ENCODE measurements around the gene KCNRG.

GRCh38 chr13:48491981-48492456, 40.9 kb downstream of the RCBTB2 start:
- PRO-cap = unidirectional peak, minus-strand start at chr13:48492271

GRCh38 chr13:48518194-48518393, 14.8 kb downstream of the RCBTB2 start:
- PRO-cap = no peak

DNA sequence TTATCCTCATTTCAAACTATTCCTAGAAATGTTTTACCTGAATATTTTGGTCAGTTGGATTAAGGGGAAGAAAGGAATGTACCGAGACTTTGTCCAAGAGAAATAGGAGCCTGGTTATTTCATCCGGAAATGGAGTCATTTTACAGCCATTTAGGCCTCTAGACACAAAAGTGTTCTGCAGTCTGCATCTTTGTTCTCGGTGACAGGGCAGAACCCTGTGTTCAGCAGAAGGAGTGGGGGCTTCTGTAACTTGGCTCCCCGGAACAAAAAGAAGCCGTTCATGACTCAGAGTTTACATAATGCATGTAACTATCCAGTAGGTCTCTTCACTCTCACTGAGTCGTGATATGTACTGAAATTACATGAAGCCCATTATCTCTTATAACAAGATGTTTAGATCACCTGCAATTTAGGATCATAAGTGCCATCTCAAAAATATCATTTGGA, 21.6 kb upstream of the FNDC3A start:
- PRO-cap = no peak

DNA sequence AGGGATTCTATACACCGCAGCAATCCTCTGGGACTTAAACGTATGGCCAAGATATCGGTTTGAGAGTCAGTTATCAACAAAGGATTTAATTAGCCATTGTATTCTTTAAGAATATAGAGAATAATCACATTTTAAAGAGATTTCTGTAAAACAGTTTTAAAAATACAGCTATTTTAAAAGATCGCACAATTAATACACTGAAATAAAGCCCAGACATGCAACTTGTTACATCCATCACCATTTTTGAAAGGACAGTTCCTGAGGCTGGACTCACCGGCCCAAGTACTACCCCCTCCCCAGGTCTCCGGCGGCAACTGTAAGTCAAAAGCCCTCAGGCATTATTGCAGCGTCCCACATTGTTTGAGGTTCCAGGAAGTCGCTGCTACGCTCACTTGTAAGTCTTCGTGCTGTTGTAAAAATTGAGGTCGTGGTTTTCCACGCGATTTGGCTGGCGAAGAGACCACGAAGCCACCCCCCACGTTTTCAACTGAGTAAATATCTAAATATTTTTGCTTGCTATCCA, 750 bp upstream of the FNDC3A start:
- PRO-cap = unidirectional peak, plus-strand start at position 359 of the sequence

GRCh38 chr13:49107340-49108110, 112.6 kb upstream of the MLNR start:
- PRO-cap = no peak

DNA sequence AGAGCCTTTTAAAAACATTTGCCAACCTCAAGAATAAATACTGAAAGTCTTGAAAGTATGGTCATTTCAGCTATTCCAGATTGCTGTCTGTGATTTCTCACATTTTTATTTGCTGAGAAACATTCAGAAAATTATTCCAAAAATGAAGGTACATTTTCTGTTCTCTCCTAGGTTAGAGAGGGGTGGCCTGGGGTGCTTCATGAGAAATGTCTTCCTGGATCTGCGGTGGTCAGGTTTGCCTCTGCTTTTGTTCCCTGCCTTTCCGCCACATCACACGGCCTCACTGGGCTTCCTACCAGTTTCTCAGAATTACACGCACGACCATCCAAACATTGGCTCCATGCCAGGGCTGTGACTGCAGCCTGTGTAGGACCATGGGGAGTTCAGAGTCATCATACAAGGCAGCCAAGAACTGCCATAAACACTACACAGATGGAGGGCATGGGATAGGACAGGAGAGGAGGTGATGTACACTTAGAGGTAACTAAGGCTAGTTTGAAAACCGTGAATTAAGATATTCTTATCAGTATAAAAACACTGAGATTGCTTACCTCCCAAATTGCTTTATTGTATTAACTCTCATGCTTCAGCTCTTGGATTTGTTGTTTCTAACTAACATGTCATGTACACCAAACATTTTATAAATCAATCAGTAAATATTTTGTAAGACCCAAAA, 45.0 kb downstream of the CDADC1 start:
- PRO-cap = no peak

DNA sequence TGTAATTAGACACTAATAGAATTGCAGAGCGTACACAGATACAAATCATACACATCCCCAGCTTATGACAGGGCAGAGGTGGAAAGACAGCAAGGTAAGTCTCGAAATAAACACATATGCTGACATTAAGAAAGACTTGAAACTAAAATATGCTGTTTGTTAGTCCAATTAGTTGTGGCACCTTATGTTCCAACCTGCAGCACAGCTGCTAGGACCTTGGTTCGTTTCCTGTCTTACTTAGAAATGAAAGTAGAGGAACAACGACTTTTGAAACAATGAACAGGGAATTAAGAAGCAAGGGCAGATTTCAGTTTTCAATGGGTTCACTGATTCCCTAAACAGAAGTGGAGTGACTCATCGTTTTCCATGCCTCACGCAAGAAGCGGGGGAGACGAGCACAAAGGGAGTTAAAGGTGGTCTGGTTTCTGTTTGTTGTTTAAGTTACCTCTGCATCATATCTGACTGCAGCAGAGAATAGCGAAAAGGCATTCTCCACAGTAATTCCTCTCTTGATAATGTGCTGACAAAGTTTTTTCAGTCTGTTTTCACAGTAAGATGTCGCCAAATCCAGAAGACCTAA, 44.8 kb downstream of the PHF11 start:
- PRO-cap = no peak

DNA sequence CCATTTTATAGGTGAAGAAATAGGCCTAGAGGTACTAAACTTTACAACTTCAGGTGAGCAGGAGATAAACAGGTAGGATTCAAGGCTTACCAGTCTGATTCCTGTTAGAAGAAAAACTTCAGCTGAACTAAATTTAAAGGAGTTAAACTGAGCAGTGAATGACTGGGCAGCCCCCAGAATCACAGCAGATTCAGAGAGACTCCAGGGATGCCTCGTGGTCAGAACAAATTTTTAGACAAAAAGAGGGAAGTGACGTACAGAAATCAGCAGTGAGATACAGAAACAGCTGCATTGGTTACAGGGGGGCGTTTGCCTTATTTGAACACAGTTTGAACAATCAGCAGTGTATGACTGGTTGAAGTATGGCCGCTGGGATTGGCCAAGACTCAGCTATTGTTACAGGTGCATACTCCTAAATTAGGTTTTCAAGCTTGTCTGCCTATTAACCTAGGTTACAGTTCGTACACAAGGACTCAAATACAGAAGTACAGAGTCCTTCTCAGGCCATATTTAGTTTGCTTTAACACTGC, 2.1 kb upstream of the SPRYD7 start:
- PRO-cap = no peak

GRCh38 chr13:49998027-49998243, 1.1 kb downstream of the TRIM13 start:
- PRO-cap = no peak

GRCh38 chr13:50015126-50015605, at the start of gene KCNRG:
TSS of gene KCNRG (plus strand) at chr13:50015444.
- PRO-cap = no peak

DNA sequence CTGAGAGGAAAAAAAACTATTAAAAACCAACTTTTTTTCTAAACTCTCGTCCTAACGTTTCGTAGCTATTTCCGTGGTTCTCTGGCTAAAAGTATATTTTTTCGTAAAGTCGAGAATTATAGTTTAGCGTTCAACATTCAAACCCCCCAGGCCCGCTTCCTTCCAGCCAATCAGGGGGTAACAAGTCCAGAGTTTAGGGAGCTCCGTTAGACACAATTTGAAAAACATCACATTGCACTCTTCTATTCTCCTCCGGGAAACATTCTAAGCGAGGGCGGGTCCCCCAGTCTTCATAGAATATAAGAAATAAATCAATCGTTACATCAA, 64.8 kb downstream of the KCNRG start:
- PRO-cap = no peak

DNA sequence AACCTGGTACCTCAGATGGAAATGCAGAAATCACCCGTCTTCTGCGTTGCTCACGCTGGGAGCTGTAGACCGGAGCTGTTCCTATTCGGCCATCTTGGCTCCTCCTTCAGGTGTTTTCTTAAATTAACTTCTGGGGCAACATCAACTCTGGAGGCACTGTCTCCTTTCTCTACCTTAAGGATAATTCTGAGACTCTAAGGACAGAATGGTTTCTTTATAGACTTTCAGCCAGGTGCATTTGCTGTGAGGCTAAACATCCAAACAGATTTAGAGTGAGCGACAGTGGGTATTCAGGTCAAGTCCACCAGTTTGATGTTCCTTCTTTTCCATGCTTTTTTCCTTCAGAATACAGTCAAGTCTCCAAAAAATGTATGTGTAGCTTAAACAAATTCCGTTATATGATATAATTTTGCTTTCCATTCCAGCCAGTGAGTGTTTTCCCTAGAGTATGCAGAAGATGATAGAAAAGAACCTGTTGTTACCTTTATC, 171.0 kb downstream of the KCNRG start:
- PRO-cap = no peak

DNA sequence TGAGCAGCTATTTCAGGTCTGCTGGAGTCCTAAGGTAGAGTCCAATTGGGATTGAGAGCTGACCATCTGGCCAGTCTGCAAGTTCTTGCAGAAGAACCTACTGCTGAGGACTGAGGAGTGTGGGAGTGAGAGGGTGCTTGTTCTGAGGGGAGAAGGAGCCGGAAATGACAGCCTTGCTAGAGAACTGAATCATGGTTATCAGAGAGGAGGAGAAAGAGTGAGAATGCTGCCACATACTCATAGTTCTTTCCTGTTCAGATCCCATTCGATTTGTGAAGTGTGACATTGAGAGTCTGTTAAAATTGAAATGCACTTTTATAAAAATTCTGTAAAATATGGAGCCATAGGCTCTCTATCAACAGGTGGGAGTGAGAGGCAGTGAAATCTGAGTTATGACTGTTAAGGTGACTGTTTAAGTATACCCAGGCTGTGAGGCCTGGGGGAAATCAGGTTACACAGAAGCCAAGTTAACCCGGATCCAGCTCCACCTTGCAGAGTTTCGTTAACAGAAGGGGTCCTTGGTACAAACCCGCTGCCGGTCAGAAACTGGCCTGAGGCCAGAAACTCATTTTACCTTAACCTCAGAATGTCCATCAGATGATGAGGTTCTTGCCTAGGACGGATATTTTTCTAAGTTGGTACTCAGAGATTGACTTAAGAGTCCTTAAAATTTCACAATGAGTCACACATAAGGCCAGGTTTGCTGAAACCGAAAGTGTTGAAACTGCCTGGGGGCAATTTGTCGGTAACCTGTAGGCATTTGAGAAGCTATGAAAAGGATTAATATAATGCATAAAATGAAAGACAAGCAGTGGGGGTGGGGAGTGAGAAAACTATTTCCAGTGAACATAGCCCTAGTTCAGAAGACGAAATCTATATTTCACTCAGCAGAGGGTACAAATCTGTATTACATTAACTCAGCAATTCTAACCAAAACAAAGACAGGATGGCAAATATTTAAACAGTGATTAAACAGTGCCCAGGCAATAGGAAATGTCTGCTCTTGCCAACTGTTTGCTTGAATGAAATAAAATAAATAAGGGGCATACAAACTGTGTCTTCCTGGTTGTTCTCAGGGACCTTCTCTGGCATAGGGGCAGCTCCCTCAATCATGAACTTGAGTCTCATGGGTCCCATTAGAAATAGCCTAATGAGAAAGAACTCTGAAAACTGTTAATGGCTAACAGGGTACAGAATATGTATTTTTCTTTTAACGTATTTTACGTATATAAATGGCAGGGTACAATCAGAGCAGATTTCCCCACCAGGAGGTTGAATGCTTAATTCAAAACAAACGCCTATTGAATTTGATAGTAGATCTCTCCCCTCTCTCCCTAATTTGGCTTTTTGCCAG, 350.6 kb downstream of the KCNRG start:
- PRO-cap = no peak

GRCh38 chr13:50512632-50512936, 330.9 kb downstream of the DLEU7 start:
- PRO-cap = unidirectional peak, minus-strand start at chr13:50512688

DNA sequence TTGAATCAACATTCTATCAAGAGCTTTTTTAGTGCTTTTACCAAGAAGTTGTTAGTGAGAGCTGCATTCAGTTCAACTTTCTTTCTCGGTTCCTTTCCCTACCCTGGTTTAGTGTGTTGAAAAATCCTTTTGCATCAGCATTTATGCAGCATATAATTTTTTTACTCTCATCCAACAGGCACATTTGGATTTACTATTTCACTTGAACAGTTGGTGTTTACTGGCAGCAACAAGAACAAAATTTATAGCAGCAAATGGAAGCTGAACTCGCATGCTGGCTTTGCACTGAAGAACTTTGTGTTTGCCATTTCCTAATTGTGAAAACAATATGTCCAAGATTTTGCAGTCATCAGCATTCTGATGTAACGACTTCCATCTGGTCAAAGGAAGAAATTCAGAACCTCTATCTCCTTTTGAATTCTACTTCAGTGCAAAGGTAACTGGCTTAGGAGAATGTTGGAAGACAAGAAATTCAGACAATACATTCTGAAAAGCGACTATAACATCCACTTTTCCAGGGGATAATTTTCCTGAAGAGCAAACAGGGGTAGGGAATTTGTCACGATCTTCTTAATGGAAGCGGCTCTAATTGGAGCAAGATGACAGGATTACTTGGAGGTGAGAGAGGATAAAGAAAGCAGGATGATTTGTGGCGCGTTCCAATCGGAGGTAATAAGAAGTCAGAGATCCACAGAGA, 131.0 kb downstream of the DLEU7 start:
- PRO-cap = no peak

GRCh38 chr13:50911094-50911352, 1.4 kb downstream of the RNASEH2B start:
- PRO-cap = no peak

GRCh38 chr13:50991767-50992540, 82.4 kb downstream of the RNASEH2B start:
- PRO-cap = no peak

DNA sequence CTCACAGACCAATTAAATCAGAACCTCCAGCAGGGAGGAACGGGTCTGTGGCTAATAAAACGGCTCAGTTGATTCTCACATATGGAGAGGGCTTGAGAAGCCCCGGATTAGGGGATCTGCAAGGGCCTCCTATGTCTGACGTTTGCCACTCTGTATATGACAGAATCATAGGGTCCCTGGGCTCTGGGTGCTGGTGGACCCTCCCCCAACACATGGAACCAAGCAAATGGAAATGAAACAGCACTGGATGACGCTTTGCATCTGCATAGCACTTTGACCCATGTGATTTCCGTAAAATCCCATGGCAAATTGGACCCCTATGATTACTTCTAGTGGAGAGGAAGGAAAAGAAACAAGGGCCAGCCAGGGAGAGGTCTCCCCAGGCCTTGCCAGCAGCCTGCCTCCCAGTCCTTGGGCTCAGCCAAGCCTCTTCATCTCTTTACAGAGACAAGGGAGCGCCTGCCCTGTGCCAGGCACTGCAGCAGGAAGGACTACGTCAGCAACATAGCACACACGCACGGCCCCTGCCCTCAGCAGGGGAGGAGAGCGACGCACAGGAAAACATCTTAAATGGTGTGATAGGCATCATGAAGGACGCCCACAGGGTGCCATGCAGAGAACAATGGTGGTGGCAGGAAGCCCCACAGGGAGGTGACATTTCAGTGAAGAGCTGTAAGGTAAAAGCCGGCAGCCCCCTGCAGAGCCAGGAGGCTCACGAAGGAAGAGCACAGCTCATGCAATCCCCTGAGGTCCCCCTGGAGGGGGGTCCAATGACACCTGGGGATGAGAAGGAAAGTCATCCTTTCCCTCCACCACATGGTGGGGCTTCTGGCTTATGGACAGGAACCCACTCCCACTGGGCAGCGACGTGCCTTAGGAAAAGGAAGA, 37.0 kb upstream of the C13orf42 start:
- PRO-cap = no peak

DNA sequence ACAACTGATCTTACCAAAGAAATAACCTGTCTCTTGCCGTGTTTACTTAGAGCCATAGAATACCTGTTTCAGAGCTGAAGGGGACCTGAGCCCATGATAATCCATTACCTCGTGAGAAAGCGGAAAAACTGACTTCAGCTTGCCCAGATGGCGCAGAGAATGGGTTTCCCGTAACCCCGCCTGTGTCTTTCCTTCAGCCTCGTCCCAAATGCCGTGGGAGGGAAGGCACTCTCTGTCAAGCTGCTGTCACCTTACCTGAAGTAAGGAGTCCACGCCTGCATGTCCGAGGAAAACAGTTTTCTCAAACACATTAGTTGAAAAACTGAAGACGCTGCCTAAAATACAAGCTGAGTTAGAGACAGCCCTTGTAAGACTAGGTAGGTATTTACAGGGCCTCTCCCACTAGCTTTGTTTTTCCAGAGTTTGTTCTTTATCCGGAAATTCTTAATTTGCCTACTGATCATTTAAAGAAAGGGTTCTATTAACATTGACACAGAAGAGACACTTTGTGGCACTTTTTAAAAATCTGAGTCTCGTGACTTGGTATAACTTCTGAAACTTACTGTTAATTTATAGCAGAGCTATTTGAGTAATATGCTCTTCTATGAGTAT, 1.2 kb upstream of the INTS6 start:
- PRO-cap = bidirectional peak, plus-strand start at position 196 of the sequence, minus-strand start at position 161 of the sequence

DNA sequence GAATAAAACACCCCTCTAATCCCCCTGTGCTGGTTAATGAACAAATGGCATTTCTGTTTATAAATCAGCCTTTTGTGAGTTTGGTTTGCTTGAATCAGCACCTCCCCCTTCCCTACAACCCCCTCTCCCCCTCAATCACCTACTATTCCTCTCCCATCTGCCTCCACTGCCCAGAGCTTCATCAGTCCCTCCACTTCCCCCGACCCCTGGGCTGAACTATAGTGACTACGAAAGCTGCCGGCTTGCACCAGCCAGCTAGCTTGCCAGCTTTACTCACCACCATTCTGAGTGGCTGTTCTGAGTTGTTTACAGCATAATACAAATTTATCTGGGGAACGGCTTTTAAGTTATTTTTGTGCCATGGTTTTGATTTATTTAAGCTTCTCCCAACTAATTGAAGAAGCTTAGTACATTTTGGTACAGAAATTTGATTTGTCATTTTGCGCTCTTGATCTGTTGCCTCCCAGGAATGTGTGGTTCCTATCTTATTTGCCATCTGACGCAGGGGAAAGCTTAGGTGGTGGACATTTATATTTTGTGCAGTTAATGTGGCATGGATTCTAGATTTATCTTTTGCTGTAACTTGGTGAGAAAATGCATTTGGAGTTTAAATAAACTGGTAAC, 41.7 kb upstream of the WDFY2 start:
- PRO-cap = no peak

All from gallbladder (tissue), 1 donor.